ENCODE data around the genes MYOCD, HS3ST3B1 and TBC1D26.

GRCh38 chr17:11238607-11239089 lies 2.4 kb upstream of the SHISA6 start:
- PRO-cap, result no peak
- RRBS, result no CpG with 5 or more reads among the region's 4 CpGs

DNA sequence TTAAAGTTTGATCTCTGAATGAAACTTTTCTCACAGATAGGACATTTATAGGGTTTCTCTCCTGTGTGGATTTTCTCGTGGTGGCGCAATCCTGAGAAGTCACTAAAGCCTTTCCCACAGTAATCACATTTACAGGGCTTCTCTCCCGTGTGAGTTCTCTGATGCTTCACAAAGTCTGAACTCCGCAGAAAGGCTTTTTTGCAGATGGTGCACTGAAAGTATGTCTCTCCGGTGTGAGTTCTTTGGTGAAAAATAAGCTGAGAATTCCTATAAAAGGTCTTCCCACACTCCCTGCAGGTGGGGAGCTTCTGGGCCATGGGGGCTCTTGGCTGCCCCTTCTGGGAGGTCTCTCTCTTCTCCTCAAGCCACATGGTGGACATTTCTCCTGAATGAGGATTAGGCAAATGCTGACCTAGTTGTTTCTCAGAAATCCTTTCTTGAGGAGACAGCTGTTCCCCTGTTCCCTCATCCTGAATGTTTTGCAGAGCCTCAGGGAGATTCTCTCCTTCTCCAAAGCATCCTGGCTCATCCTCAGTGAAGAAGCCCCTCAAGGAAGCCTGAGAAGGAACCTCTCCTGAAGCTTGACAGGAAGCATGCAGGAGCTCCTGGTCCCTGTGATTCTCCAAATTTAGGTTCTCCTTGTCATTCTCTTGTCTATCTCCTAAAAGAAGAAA lies 19.1 kb downstream of the ZNF18 start:
- PRO-cap, result no peak
- RRBS, result no CpG with 5 or more reads among the region's 5 CpGs

DNA sequence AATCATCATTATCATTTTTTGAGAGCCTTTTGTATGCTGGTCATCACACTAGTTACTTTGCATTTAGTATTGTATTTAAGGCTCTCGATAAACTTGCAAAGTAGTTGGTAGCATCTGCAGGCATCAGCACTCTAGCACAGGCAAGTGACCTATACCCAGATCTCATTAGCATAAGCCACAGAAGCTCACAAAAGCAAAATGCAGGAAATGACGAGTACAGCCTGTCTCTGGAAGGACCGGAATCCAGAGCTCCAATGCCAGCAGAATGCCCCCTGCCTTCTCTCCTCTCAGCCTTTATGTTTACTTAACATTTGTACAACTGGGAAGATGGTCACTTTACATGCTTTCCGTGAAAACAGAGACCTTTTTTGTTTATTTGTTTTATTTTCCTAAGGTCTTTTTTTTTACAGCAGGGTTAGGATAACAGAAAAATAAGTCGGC lies 45.5 kb upstream of the MYOCD start:
- PRO-cap, result no peak
- RRBS, result no CpG with 5 or more reads among the region's 5 CpGs

GRCh38 chr17:12627077-12627865 lies 38.4 kb upstream of the MYOCD start:
- PRO-cap, result no peak
- RRBS, result no CpG with 5 or more reads among the region's 18 CpGs

DNA sequence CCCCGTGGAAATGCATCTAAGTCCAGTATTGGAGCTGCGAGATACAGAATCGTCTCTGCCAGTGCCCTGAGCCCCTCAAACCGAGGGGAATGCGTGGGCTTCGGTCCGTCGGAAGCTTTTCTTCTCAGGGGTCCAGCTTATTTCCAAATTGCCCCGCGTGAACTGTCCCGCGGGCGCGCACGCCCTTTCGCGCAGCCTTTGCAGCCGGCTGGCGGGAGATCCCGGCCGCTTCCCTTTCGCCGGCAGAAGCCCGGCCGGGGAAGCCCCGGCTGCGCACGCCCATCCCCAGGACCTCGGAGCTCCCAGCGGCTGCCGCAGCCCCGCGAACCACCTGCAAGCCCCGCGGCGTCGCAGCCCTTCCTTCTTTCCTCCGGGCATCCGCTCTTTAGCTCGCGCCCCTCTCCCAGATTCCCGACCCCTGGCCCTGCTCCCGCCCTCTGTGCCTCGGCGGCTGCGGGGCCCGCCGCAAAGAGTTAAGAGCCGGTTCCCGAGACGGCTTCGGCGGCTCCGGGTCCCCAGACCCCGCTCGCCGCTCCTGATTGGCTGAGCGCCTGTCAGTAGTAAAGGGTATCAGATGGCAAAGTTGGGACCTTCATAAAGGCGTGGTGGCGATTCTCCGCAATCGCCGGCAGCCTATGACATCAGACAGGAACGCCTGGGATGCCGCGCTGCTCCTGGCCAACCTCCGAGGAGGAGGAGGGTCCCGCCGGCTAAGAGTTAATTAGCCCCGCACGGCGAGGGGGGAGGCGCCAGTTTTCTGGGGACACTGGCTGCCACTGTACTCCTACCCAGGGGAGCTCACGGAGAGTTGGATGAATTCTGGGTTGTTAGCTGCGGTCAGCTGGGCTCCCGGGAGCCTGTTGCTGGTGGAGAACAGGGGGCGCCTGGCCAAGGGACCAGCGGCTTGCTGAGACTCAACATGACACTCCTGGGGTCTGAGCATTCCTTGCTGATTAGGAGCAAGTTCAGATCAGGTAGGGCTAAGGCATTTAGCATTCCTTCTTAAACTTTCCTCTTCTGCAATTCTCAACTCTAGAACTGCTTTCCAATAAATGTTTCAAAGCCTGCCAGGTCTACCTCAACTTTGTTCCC lies at the start of gene MYOCD:
Gene MYOCD, plus strand, starts transcription at position 621 of the 1,092 bp plus-strand sequence.
- PRO-cap, result no peak
- RRBS, result 2% methylated on average over 30 of the region's 78 CpGs

DNA sequence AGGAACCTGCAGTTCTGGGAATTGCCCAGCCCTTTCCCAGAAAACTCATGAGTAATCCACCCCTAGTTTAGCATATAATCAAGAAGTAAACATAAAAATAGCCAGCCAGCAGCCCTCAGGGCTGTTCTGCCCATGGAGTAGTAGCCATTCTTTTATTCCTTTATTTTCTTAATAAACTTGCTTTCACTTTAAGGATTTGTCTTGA lies 37.5 kb upstream of the HS3ST3A1 start:
- PRO-cap, result no peak

DNA sequence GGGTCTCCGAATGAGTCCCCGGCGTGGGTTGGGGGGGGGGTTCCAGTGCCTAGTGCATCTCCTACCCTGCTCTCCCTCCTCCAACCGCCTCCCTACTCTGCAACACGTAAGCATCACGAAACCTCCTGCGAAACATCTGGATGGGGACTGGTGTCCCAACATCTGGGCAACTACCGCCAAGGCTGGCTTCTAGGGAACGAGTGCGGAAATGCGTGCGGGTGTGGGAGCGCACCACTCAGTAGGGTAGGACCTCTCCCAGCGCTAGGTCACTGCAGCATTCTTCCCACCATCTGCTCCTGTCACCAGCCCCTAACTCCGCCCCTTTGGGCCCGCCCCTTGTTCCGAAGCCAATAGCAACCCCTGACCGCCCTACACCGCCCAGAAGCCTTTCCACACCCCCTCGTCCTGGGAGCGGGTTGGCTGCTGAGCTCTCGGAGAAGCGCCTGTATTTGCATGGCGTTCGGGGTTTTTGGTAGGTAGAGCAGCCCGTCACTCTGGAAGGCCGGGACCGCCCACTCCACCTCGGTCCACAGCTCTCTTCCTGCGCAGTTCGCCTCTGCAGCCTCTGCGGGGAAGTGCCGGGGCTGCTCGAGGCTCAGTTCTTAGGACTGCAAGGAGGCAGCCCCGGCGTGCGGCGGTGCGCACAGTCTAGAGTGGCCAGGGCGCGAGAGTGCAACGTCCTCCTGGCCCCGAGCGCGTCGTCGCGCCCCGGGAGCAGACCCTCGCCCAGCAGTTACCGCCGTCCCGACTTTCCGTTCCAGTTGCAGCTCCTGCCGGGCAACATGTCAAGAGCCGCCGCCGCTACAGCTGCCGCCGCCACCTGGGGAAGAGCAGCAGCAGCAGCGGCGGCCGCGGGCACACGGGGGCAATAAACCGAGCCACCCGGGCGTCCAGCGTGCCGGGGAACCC lies at the start of gene HS3ST3B1:
Gene HS3ST3B1, plus strand, starts transcription at position 546 of the 909 bp plus-strand sequence.
- PRO-cap, result bidirectional peak, plus-strand start at position 548 of the sequence, minus-strand start at position 295 of the sequence
- RRBS, result 2% methylated on average over 34 of the region's 70 CpGs

DNA sequence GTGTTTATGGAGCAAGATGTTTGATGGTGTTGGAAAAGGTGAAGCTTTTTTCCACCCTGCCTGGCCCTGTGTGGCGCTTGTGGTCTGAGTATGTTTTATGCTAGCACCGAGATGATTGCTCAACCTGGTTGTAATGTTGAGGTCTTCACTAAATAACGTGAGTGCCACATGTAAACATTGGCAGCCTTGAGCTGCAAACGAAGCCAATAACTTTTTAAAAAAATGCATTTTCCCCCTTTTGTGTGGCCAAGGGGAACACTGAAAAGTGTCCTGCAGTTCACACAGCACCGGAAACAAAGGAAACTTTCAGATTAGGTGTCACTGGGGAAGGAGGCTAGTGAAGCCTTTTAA lies 15.6 kb downstream of the HS3ST3B1 start:
- PRO-cap, result no peak
- RRBS, result no CpG with 5 or more reads among the region's 5 CpGs

DNA sequence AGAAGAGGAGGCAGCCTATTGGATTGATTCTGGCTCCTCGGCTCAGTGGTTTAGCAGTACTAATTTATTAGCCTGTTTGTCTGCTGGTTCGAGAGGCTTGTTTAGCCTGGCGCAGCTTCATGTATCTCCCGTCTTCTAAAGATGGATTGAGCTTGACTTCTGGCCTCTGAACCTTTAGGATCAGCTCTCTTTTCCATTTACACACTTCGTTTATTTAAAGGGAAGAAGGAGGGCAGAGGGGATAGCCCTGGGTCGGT lies 20.3 kb downstream of the HS3ST3B1 start:
- PRO-cap, result no peak
- RRBS, result no CpG with 5 or more reads among the region's 6 CpGs

DNA sequence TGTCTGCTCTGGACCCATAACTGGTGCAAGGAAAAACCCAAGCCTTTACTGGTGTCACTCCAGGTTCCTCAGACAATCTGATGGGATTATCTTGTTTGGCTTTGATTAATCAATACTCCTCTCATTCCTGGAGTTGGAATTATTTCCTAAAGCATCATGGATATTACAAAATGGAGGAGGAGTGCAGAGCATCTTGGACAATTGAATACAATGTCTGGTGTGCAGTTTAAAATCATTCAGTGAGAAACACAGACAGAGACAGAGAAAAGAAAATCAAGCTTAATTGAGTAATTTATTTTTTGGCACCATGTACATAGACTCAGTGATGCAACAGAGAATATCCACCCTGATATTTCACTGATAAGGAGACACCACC lies 217.6 kb downstream of the HS3ST3B1 start:
- PRO-cap, result no peak

DNA sequence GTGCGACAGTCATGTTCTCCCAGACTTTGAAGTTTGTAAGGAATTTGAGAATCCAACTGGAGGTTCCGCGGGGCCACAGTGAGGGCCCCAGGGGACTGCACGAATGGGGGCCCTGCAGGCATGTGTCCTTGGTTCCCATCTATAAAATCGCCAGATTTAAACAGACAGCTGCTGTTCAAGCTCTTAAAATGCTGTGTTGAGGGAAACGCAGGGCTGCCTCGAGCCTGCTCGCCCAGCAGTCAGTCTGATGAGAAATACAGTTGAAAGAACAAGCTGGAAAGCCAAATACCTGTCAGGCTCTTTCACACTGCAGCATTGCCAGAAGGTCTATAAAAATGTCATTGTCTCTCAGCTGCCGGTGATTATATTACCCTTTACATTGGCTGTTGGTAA lies 152.0 kb downstream of the PMP22 start:
- PRO-cap, result no peak
- RRBS, result no CpG with 5 or more reads among the region's 9 CpGs

DNA sequence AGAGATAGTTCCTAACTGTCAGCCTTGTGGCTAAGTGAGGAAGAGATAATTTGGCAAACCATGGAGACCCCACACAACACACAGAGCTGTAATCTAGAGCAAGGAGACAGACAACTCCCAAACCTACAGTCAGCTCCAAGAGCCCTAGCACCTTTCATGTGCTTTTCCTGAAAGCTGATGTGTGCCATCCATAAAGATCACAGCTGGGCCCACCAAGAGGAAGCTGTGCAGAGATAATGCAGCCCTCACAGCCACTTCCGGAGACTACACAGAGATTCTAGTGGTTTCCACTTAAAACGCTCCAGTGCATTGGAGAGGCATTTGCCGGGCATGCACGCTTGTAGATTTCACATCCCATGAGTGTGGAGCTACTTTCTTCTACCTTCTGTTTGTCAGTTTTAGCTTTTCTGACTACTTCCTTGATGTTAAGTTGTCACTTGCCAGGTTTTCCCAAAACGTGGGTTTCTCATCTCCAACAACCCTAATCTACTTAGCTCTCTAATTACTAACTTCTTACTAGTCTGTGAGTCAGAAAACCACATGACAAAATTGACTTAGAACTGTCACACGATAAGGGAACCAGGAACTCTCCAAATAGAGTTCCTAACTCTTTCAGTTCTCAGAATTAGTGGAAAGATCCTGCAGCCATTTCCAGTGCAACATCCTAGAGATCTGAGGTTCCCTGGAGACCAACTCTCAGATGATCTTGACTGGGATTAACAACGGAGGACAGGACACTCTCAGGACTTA lies 28.8 kb downstream of the PMP22 start:
- PRO-cap, result no peak
- RRBS, result 78% methylated on average over 1 of the region's 7 CpGs

- PRO-cap, result unidirectional peak, minus-strand start at chr17:15377810
- RRBS, result no CpG with 5 or more reads among the region's 8 CpGs
Measured at GRCh38 chr17:15377435-15378104, 36.2 kb upstream of the TEKT3 start.

- PRO-cap, result no peak
Measured at GRCh38 chr17:15403595-15403857, 62.1 kb upstream of the TEKT3 start.

DNA sequence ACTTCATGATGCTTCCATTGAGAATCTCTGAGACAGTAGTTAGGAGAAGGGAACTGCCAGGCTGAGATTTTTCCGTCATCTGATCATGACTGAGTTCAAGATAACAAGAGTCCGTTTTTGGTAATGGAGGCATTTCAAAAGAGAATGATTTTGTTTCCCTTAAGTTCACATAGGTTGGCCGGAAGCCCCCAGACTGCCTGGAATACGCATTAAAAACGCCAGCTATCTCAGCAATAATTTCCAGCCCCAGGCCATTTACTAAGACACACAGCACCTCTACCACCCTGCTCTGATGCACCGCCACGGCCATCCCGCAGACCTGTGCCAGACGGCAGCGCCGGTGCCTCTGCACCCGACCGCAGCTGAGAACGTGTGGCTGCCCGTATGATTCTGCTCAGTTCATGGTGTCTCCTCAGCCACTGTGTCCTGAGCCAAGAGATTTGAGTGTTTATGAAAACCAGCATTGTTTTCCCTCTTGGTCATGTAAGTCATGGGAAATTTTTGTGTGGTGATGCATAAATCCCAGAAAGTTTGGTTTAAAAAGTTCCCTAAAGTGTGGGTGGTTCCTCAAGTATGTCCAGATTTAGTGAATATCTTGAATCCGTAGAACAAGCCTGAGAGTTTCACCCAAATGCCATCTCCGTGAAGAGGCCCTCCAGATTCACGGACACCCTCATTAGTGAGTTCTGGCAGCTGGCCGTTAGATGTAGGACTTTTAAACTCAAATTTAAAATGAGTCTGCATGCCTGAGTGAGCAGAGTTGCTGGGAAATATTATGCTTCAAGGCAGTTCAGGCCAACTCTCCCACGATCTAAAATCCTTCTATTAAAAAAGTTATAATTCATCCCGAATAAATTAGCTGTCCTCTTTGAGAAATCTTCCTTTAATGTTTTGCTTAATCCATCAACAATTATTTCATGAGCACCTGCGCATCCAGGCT lies 57.7 kb downstream of the CDRT4 start:
- PRO-cap, result no peak
- RRBS, result no CpG with 5 or more reads among the region's 22 CpGs

- PRO-cap, result no peak
- RRBS, result no CpG with 5 or more reads among the region's 23 CpGs
Measured at GRCh38 chr17:15456865-15458014, 10.2 kb downstream of the CDRT4 start.

DNA sequence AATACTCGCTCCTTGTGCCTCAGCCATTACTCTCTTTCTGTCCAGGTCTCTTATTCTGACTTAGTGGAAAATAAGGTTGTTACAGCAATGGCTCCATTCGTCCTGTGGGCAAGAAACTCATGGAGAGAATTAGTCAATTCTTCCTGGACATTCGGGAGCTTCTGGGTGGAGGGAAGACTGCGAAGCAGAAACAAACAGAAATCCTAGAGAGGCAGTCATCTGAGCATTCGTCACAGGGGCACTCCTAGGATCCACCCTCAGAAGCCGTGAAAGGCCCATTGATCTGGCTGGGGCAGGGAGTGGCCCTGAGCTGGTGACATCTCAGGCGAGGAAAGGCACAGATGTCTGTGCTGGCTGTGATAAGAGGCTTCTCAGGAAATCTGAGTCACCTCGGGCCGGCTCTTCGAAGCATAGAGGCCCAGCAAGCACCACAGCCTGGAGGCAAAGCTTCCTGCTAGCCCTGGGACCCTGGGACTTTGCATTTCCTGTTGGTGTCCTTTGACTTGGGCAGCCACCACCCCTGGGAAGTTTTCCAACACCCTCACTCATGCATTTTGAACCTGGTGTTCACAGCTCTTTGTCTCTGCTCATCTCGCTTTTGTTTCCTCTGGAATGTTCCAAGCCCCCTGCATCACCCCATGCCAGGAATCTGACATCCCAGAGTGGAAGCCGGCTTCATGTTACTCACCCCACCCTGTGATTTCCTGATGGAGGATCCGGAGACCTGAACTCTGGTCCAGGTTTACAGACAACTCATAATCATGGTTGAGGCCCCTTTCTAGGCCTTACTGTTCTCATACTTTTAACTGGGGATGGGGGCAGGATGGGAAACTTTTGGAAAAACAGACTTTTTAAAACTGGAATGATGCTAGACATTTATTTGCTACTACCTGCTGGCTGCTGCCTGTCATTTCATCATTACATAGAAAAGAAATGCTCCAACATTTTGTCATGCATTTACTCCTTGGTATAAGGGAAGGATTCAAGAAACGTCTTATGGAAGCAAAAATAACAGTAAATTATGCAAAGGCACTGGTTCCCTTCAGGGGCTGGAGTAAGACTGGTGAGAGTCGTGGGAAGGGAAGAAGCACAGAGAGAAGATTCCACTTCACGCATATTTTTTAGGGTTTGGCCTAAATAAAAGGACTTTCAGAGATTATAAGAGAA lies 23.5 kb upstream of the CDRT4 start:
- PRO-cap, result no peak
- RRBS, result 29% methylated on average over 1 of the region's 16 CpGs

DNA sequence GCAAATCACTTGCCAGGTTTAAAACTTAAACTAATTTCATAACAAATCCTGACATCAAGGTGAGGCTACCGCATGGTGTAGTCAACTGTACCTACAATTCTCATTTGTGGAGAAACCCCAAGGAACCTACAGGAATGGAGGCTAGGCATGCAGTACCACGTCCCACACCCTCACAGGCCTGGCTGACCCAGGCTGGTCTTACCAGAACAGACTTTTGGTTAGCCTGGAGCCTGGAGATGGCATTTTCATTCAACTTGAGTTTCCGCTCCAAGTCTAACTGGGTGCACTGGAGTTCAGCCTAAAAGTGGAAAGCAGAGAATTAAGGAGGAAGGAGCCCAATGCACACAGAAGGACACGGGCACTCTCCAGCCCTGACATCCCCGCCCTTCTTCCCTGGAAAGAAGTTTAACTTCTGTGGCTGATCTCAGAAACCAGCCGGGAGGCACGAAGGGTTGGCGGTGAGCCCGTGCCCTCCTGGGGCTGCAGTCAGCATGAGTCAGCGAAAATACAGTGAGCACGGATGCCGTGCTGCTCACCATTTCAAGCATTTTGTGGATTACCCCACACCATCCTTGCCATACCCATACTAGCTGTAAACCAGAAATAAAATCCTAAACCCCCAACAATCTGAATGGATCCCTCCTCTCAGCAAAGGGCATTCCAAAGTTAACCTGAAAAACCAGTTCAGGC lies 23.2 kb upstream of the FBXW10B start:
- PRO-cap, result no peak
- RRBS, result no CpG with 5 or more reads among the region's 12 CpGs

DNA sequence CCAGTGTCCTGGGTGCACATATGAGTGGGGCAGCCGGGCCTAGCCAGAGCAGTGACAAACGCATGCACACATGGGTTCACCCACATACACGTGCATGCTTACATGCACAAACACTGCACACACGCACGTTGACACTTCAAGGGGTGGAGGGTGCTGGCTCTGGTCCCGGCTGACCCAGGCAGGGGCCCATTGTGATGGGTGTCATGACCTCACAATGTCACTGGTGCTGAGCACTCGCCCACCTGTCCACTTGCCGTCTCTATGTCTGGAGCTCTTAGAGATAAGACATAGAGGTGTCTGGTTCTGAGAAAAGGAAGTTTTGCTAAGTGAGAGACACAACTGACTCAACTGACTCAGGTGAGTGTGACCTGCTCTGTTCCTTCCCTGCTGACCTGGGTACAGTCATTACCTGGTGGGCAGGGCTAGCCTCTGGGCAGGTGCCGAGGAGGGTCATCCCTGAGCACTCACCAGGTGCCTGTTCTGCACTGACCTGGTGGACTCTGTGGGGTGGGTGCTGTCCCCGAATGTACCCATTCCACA lies at the start of gene TBC1D26:
Gene TBC1D26, plus strand, starts transcription at position 256 of the 540 bp plus-strand sequence.
- PRO-cap, result no peak
- RRBS, result no CpG with 5 or more reads among the region's 10 CpGs

DNA sequence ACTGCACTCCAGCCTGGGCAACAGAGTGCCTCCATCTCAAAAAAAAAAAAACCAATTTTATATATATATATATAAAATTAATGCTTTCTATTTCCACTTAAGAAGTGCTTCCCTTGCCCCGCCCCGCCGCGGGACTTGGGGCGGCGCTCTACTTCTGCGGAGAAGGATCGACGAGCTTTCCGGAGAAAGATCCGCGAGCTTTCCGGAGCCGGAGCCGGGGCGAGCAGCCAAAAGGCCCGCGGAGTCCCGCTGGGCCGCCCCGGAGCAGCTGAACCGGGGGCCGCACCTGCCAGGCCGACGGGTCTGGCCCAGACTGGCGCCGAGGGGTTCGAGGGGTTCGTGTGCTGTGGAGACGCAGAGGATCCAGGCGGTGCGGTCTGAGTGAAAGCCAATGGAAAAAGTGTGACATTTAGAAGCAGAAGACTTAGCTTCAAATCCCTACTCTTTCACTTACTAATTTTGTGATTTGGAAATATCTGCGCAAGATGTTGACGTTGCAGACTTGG lies 50.8 kb downstream of the TBC1D26 start:
- PRO-cap, result unidirectional peak, plus-strand start at position 196 of the sequence
- RRBS, result no CpG with 5 or more reads among the region's 34 CpGs